Liver (tissue), 9 donors: Measurements from ENCODE around the gene KLHDC7B.

DNA sequence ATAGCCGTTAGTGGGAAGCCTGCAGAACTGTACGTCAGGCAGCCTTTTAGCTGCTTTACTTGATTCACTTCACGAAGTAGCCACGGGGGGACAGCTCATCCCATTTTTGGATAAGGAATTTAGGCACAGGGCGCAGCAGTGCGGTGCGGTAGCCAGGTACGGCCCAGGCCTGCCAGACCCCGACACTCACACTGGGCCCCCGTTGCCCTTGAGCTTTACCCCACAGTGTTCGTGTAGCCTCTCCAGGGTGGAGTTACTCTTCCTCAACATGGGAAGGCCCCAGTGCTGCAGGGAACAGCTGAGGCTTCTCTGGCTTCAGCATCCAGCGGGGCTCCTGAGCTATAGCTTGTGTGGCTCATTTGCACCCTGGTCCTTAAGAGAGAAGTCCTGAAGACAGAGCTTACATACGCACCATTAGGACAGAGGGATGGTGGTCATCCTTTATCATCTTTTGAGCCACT lies 59.4 kb downstream of the SBF1 start:
- PRO-cap, 5 experiments, result no peak in any of the 5 experiments
- RAMPAGE, long total RNA, 2 experiments, result no peak in any of the 2 experiments
- RRBS, result no CpG with 5 or more reads among the region's 13 CpGs

- PRO-cap, 5 experiments, result no peak in any of the 5 experiments
- RAMPAGE, long total RNA, 2 experiments, result no peak in any of the 2 experiments
- RRBS, result no CpG with 5 or more reads among the region's 20 CpGs
Observed at GRCh38 chr22:50457101-50457953, 17.5 kb downstream of the SBF1 start.

- PRO-cap, 5 experiments, result no peak in any of the 5 experiments
- RAMPAGE, long total RNA, 2 experiments, result no peak in any of the 2 experiments
- RRBS, result 92% methylated on average over 3 of the region's 20 CpGs
Observed at GRCh38 chr22:50465756-50466300, 9.0 kb downstream of the SBF1 start.

DNA sequence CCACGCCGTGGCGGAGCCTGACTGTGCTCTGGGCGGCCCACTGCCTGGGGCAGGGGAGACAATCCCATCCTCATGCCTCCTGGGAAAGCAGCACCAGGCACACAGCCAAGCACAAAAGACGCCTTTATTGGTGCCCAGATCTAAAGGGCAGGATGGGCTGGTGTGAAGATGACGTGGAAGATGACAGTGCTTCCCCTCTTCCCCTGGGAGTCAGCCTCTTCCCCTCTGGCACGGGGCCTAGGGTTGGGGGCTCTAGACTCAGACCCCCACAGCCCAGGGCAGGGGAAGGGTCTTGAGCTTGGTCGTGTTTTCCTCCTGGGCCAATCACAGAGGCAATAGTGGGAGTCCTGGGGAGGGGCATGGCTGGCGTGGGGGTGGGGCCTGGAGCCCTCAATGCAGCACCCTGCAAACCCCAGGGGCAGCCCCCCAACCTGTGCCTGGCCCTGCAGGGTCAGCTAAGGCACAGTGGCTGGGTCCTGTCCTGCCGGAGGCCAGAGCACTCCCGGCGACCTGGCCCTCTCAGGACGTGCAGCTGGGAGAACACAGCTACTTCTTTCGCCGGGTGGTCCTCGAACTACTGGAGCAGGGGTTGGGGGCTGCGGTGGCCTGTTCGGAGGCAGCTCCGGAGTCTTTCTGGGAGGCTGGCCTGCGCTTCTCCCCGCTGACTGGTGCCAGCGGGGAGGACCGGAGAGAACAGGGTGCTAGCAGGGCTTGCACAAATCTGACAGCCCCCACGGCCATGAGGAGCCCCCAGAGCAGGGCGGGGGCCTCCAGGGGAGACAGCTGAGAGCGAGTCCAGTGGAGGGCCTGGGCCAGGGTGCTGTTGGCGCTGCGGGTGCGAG lies 4.4 kb downstream of the LMF2 start:
- PRO-cap, 5 experiments, result no peak in any of the 5 experiments
- RAMPAGE, long total RNA, 2 experiments, result no peak in any of the 2 experiments
- RRBS, result 97% methylated on average over 13 of the region's 29 CpGs

DNA sequence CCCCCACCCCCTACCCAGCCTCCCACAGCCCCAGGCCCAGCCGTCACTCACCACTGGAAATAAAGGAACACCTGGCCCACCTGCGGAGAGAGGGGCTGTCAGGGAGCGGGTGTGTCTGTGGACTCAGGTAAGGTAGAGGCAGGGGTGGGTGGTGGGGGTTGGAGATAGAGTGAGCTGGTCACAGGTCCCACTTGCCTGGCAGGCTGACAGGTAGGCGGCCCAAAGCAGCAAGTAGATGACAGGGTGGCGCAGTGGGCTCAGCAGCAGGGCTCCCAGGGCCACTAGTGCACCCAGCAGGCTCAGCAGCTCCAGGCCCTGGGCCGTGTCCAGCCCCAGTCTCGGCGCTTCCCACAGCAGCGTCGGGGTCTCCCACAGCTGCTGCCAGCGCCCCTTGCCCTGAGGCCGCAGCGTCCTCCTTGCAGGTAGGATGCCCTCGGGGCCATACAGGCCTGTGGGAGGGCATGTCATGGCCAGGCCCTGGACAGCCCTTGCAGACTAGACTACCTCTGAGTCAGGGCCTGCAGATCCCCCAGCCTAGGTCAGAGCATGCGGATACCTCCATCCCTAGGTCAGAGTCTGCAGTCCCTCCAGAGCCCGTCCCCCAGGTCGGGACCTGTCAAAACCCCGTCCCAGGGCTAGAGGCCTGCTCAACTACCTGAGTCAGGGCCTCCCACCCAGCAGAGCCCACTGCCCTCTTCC lies 766 bp downstream of the LMF2 start:
- PRO-cap, 5 experiments, result no peak in any of the 5 experiments
- RAMPAGE, long total RNA, 2 experiments, result no peak in any of the 2 experiments
- RRBS, result no CpG with 5 or more reads among the region's 18 CpGs

DNA sequence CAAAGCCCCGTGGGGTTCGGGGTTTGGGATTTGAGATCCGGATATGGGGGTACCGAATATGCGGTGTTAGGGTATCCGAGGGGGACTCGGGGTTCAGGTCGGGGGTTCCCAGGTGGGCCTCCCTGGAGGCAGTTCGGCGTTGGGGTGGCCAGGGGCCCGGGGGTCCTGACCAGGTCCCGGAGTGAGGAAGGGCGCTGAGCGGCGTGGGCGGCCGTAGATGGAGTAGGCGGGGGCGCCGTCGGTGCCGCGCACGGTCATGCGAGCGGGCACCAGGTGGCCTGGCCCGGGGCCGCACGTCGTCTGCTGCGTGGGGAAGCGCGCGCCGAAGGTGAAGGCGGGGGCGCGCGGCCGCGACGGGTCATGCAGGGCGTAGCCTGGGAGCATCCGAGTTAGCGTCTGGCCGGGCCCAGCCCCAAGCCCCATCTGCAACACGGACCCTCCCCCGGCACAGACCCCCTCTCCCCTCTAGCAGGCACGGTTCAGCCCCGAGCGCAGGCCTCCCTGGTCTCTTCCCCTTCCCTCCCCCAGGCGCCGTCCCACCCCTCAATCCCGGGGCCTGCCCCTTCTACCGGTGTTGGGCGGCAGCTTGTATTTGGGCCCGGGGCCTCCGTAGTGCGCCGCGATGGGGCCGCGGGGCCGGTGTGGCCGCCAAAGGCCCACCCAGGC lies 765 bp downstream of the ODF3B start:
- PRO-cap, 5 experiments, result peak in 5 of 5 experiments; most common plus-strand start position 387 of the sequence (in 4); most common minus-strand start position 302 of the sequence (in 5)
- RAMPAGE, long total RNA, 2 experiments, result start-site peak on the minus strand in 1 of 2 experiments, centred at position 263 of the sequence, 46 reads per replicate
- RRBS, result 1% methylated on average over 36 of the region's 65 CpGs

- PRO-cap, 5 experiments, result peak in 1 of 5 experiments; most common minus-strand start chr22:50533177 (in 1)
- RAMPAGE, long total RNA, 2 experiments, result no peak in any of the 2 experiments
- RRBS, result 82% methylated on average over 2 of the region's 19 CpGs
Observed at GRCh38 chr22:50532781-50533867, 826 bp upstream of the ODF3B start.

DNA sequence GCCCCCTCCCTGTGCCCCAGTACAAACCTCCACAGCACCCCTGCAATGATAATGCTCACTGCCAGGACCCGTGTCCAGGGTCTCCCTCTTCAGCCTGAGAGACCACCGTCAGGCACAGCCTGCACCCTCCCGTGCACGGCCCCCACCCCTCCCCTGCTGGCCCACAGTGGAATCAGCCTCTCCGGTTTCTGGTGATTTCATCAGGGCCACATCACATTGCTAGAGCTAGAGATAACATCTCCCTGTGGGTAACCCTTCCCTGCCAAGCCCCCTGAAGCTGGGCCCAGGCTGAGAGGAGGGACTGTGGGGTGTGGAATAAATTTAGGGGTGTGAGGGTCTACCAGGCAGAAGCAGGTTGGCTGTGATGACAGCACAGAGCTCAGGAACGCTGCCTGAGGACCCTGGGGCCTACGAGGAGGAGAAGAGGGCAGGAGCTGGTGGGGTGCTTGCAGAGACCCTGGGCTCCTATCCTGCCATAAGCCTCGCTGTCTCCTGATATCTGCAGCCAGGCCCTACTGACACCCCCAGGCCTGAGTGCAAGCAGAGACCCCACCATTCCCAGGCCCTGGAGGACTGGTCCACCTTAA lies at the start of gene KLHDC7B:
Gene KLHDC7B (plus strand): TSS at position 347 of the 587 bp plus-strand sequence.
- PRO-cap, 5 experiments, result no peak in any of the 5 experiments
- RAMPAGE, long total RNA, 2 experiments, result no peak in any of the 2 experiments
- RRBS, result no CpG with 5 or more reads among the region's 8 CpGs

DNA sequence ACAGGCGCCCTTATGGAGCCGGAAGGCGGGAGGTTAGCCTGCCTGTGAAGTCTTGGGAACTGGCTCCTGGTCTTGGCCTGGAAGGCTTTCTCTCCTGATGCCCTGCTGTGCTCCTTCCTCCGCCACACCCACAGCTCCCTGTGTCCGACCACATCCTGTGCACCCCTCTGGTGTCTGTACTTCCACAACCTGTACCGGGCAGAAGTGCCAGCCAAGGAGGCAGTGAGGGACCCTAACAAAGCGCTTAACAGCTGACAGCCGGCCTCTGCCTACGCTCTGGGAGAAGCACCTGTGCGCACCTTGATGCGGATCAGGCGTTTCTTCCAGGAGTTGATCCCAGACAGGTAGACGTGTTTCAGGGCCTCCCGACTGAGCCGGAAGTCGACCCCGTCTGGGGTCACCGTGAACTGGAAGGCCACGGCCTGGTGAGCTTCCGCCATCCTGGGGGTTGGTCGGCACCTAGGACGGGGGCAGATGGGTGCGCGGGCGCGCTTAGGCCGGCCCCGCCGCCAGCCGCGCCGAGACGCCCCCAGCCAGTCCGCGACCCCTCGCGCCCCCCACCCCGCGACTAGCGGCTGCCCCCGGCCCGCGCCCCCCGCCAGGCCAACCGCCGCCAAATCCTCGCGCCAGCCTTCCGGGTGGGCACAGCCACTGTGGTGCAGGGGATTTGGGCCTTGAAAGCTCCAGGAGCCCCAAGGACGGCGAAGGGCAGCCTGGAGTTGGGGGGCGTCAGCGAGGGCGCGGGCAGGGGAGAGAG lies 573 bp downstream of the CPT1B start:
- PRO-cap, 5 experiments, result no peak in any of the 5 experiments
- RAMPAGE, long total RNA, 2 experiments, result no peak in any of the 2 experiments
- RRBS, result 51% methylated on average over 10 of the region's 55 CpGs

DNA sequence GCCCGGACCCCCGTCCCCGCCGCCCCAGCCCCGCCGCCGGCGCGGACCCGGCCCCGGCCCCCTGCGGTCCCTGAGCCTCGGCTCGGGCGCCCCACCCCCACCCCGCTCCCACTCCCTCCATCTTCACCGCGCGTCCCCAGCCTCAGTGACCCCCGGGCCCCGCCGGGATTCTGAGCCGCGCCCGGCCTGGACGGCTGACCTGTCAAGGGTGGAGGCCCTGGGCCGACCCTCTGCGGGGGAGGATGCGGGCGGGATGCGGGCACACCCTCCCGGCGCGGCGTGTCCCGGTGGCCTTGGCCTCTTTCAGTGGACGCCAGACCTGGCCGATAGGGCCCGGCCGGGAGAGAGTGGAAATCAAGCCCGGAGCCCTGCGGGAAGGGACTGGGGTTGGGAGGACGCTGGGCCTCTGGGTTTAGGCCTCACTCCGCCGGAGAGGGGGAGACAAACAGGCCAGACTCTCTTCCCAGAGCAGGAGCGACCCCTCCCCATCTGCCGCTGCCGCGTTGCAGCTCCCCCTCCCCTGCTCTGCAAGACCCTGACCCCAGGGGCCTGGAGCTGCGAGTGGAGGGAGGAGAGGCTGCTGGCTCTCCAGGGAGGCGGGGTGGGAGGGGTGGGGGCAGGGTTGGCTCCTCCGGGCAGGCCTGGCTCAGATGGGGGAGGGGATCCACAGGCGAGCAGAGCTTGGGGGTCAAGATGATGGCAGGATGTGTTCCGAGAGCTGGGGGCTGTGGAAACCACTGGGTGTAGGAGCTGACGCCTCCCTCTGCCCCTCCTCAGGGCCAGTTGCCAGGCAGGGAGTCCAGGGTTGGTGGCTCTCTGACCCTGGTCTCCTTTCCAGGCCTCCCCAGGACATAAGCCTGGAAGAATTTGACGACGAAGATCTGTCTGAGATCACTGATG lies 608 bp downstream of the MAPK8IP2 start:
- PRO-cap, 5 experiments, result no peak in any of the 5 experiments
- RAMPAGE, long total RNA, 2 experiments, result no peak in any of the 2 experiments
- RRBS, result 13% methylated on average over 24 of the region's 57 CpGs

- PRO-cap, 5 experiments, result peak in 1 of 5 experiments; most common plus-strand start chr22:50621834 (in 1)
- RAMPAGE, long total RNA, 2 experiments, result no peak in any of the 2 experiments
- RRBS, result 4% methylated on average over 4 of the region's 36 CpGs
Observed at GRCh38 chr22:50620667-50621908, 6.9 kb downstream of the ARSA start.

- PRO-cap, 5 experiments, result peak in 4 of 5 experiments; most common plus-strand start chr22:50697481 (in 2); most common minus-strand start chr22:50697388 (in 1)
- RAMPAGE, long total RNA, 2 experiments, result no peak in any of the 2 experiments
- RRBS, result 17% methylated on average over 51 of the region's 94 CpGs
Observed at GRCh38 chr22:50697203-50698044, 40.6 kb upstream of the ACR start.

- PRO-cap, 5 experiments, result no peak in any of the 5 experiments
- RAMPAGE, long total RNA, 2 experiments, result no peak in any of the 2 experiments
- RRBS, result no CpG with 5 or more reads among the region's 49 CpGs
Observed at GRCh38 chr22:50709905-50711248, 27.6 kb upstream of the ACR start.

DNA sequence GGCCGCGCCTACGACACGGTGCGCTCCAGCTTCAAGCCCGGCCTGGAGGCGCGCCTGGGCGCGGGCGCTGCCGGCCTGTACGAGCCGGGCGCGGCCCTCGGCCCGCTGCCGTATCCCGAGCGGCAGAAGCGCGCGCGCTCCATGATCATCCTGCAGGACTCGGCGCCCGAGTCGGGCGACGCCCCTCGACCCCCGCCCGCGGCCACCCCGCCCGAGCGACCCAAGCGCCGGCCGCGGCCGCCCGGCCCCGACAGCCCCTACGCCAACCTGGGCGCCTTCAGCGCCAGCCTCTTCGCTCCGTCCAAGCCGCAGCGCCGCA lies 17.7 kb upstream of the ACR start:
- PRO-cap, 5 experiments, result no peak in any of the 5 experiments
- RAMPAGE, long total RNA, 2 experiments, result no peak in any of the 2 experiments
- RRBS, result 68% methylated on average over 6 of the region's 53 CpGs